ENCODE measurements around a stretch of chr7.

DNA sequence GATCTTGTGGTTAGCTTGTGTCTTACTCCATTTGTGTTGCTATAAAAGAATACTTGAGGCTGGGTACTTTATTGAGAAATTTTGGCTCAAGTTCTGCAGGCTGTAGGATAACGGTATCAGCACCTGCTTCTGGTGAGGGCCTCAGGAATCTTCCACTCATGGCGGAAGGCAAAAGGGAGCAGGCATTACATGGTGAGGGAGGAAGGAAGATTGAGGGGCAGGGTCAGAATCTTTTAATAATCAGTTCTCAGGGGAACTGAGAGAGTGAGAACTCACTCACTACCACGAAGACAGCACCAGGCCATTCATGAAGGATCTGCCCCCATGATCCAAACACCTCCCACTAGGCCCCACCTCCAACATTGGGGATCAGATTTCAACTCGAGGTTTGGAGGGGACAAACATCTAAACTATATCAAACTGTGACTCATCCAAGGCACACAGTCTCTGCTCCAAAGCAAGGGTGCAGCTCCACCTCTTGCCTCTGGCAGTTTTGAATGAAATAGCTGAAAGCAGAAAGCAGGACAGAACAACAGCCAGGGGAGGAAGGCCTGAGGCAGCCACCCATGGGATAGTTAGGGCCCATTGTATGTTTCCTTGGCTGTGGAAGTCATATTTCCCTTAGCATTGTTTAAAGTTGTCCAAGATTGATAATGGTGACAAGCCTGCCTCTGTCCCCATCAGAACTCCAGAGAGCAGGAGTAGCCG lies 129.6 kb downstream of the EVX1 start:
- PRO-cap, 7 experiments: no peak in any of the 7 experiments

- PRO-cap, 7 experiments: no peak in any of the 7 experiments
Observed at GRCh38 chr7:27462855-27463308, 199.8 kb downstream of the HIBADH start.

DNA sequence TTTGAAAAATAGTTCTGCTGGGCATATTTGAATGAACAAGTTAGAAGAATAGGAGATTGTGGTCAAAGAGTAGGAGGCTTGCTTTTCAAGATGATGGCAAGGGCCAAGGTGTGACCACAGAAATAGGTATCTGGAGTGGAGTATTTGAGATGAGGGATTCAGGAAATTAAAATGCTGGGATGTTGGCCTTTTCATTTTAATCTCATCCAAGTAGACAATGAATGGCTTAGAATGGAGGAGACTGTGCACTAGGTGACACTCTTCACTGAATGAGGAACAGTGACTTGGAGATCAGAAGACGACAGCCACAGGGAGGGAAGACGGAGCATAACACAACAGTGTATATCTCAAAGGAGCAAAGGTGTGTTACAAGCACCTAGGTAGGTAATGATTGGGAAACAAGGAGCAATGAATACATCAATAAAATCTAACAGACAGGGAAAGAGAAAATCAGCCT lies 4.2 kb upstream of the TAX1BP1 start:
- PRO-cap, 7 experiments: no peak in any of the 7 experiments

DNA sequence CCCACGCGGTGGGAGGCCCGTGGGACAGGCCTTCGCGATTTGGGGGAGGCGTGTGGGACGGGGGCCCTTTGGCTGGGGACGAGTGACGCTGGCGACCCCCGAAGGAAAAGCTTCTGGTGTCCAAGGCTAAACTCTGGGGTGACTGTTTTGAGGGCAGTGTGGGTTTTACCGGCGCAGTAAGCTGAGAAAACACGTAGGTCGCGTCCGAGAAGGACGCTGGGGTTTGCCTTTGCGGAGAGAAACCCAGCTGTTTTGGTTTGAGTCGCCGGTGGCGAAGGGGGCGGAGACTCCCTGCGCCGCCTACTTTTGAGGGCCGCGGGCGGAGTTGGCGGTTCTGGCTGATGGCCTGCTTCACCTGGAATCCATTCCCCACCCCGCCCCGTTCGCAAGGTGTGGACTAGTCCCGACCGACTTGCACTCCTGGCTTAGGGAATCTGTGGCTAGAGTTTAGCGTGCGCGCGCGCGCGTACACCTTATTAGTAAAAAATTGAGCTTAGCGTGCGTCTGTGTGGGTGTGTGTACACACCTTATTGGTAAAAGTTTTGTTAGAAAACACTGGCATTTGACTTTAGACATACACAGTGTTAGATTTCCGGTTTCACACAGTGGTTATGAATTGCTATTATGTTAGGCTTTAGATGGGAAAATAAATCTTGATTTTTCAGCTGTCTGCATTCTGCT lies 694 bp downstream of the TAX1BP1 start:
- PRO-cap, 7 experiments: peak in 7 of 7 experiments; most common plus-strand start position 182 of the sequence (in 1); most common minus-strand start position 225 of the sequence (in 7)

GRCh38 chr7:27795987-27796210 lies 55.9 kb downstream of the TAX1BP1 start:
- PRO-cap, 7 experiments: no peak in any of the 7 experiments

GRCh38 chr7:27801508-27802149 lies 61.7 kb downstream of the TAX1BP1 start:
- PRO-cap, 7 experiments: no peak in any of the 7 experiments

DNA sequence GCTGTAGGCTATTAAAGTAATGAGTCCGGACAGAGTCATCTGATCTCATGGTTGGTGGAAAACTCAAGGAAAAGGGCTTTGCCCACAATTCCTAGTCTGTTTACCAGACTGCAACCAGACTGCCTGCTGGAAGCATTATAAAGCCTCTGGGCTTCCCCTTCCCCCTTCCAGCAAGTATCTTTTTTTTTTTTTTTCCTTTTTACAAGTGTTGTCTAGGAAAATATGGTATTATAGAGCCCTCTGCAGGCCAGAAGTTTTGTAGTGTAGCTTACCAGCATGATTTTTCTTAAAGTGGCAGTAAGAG lies 181.1 kb downstream of the TAX1BP1 start:
- PRO-cap, 7 experiments: no peak in any of the 7 experiments

- PRO-cap, 7 experiments: no peak in any of the 7 experiments
Observed at GRCh38 chr7:28153625-28154169, 26.9 kb downstream of the JAZF1 start.

DNA sequence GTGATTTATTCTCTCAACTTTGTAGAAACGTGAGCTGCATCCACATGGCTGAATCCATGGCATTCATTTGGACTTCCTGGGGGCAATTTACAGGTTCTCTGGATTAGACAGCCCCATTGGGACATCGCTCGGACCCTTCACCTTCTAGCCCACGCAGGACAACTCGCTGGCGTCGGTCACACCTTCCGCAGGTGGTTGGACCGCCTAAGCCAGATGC lies 1.6 kb downstream of the JAZF1 start:
- PRO-cap, 7 experiments: no peak in any of the 7 experiments

DNA sequence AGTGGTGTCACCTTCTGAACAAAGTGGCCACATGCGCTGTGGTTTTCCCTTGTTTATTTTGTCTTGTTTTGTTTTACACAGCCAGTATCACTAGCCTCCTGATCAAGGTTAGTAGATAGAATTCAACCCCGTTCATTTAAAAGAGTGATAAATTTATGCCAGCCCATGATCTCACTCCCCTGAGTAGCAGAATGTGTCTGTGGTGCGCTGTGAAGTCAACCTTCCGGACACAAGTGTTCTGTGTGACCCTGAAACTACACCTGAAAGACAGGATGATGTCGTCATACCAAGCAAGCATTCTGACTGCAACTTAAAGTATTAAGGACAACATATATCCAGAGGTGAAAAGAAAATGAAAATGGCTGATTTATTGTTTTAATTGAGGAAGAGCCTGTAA lies 209.2 kb downstream of the CREB5 start:
- PRO-cap, 7 experiments: no peak in any of the 7 experiments

- PRO-cap, 7 experiments: no peak in any of the 7 experiments
Observed at GRCh38 chr7:28672615-28673037, 260.3 kb downstream of the CREB5 start.

- PRO-cap, 7 experiments: no peak in any of the 7 experiments
Observed at GRCh38 chr7:28732627-28732809, 225.6 kb downstream of the TRIL start.

DNA sequence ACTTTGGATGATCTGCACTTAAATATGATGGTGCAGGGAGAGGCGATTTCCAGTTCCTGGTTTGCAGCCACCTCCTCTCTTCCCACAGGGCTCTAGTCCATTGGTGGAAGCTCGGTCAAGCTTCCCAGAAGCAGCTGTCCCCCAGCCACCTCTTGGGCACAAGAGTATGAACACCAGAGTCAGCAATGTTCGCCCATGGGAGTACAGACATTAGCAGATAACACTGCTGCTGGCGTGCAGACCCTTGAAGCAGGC lies 1.5 kb upstream of the CPVL start:
- PRO-cap, 7 experiments: no peak in any of the 7 experiments

DNA sequence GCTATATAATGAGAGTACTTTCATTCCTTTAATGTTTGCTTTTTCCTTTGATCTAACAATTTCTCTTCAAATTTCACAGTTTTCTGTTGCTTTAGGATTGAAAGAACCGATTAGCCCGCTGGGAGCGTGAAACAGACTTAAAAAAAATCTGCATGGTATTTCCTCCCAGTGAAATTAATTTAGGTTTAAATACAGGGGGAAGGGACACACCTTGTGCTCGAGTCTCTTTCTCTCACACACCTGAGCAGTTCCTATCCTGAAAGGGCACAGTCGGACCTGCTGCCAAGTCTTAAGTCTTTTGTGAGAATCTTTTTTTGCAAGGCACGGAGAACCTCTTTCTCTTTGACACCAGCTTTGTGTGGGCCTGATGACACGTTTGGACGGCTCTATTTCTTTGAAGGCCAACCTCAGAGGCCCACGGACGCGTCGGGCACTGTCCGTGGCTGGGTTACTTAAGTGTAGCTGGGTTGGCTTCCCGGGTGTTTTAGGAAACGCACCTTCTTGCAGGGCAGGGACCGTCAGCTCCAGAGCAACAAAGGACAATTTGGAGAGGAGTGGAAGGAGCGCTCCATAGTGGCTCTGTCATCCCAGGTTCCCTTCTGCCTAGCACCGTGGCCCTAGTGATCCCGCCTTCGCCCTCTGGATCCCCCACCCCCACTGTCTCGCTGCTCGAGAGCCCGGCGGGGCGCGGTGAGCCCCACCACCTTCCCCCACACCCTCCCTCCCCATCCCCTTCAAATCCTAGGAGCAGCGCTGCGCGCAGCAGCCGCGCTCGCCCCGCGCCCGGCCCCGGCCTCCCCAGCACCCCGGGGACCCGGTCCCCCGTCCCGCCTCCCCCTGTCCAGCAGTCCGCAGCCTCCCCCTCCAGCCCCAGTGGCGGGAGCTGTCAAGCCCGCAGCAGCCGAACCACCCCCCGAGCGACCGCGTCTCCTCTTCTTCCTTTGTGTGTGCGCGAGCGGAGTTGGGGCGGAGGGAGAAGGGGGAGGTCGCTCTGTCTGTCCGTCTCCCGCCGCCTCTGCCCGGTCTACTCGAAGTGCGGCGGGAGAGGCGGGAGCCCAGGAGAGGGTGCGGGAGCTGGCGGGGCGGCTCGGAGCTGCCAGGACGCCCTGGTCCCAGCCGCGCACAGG lies 733 bp upstream of the CHN2 start:
- PRO-cap, 7 experiments: no peak in any of the 7 experiments

DNA sequence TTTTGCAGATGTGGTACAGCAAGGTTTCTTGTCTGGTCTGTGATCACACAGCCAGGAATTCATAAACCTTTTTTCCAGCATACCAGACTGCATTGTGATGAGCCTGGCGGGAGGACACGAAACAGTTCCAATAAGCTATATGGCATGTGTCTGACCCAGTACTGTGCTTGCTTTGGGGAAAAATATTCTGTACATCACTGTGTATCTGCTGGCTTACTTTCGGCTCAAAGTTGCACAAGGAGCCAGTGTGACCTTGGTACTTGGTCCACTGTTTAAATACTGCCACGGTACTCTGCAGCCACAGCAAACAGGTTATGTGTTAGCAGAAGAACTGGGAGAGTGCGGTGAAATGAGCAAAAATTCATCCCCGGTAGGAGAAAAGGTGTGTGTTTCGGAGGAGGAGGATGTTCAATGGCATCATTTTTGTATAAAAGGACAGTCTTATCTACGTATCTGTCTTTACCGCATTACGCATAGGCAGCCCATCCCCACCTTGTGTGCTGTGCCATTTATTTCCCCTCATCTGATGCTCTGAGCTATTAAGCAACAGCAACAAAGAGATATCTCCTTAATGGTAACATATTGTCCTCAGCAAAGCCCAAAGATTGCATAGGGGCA lies 36.5 kb downstream of the CHN2 start:
- PRO-cap, 7 experiments: no peak in any of the 7 experiments

DNA sequence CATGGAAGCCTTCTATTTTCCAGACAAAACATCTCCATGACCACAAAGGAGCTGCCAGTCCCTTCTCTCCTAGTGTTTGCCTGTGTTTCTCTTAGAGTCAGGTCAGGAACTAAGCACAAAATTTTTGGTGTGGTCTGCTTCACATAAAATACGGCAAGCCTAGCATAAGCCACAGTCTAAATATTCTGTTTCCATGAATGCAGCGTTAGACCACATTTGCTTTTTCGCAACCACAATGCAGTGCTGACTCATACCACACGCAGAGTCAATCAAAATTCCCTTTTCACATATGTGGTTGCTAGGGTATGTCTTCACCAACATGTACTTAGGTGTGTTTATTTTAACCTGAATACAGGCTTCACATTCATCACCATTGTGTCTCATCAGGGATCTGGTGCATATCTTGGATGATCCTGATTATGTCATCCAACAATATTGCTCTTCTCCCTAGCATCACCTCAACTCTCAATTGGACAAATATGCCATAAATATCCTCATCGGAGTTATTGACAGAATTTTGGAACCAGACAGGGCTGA lies 90.8 kb downstream of the CHN2 start:
- PRO-cap, 7 experiments: no peak in any of the 7 experiments

DNA sequence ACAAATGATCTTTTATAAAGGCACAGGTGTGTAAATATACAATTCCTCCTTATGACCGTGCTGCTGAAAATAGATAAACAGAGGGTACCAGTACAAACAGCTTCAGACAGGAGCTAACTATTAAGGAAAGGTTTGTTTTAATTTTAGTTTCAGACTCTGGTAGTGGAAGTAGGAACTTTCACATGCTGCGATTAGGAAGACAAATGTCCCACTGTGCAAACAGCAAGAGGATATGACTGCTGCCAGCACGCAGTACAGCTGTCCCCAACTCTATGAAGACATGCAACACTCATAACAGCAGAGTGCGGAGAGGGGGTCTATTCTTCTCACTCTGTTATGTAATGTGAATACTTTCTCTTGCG lies 142.6 kb downstream of the CHN2 start:
- PRO-cap, 7 experiments: no peak in any of the 7 experiments

DNA sequence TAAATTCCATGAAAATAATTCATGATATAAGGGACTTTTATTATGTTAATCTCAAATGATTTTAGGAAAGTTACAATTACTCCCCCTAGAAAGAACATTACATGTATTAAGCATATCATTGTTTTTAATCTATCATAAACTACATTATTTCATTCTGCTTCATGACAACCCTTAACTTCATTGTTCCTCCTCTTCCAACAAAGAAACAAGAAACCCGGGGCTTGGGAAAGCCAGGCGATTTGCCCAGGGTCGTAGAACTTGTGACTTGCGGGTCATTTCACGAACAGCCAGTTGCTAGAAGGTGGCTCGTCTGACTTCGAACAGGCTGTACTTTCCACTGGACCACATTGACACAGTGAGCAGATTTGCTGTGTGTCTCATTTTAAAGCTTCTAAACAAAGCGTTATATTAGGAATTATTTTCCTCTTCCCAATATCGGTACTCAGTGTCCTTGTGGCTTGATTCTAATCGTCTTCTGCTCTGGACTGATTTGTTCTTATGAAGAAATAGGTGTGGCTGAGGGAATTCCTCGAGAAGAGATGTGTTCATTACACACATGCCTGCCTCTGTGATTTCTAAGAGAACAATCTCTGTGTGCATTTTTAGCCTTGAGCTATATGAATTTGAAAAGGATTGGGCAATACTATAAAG lies 150.1 kb upstream of the PRR15 start:
- PRO-cap, 7 experiments: no peak in any of the 7 experiments

- PRO-cap, 7 experiments: no peak in any of the 7 experiments
Observed at GRCh38 chr7:29480840-29481430, 82.7 kb upstream of the PRR15 start.

GRCh38 chr7:29486245-29486763 lies 77.3 kb upstream of the PRR15 start:
- PRO-cap, 7 experiments: no peak in any of the 7 experiments